ENCODE data around the gene PDCL3.

GRCh38 chr2:98656667-98657315, 48.4 kb downstream of the UNC50 start:
- RRBS = no CpG with 5 or more reads among the region's 5 CpGs

GRCh38 chr2:98732462-98732742, 1.5 kb upstream of the MGAT4A start:
- RRBS = no CpG with 5 or more reads among the region's 2 CpGs

- RRBS = no CpG with 5 or more reads among the region's 10 CpGs
Measured at GRCh38 chr2:98768204-98769223, 37.6 kb upstream of the MGAT4A start.

GRCh38 chr2:98805404-98805974, 74.6 kb upstream of the MGAT4A start:
- RRBS = no CpG with 5 or more reads among the region's 8 CpGs

DNA sequence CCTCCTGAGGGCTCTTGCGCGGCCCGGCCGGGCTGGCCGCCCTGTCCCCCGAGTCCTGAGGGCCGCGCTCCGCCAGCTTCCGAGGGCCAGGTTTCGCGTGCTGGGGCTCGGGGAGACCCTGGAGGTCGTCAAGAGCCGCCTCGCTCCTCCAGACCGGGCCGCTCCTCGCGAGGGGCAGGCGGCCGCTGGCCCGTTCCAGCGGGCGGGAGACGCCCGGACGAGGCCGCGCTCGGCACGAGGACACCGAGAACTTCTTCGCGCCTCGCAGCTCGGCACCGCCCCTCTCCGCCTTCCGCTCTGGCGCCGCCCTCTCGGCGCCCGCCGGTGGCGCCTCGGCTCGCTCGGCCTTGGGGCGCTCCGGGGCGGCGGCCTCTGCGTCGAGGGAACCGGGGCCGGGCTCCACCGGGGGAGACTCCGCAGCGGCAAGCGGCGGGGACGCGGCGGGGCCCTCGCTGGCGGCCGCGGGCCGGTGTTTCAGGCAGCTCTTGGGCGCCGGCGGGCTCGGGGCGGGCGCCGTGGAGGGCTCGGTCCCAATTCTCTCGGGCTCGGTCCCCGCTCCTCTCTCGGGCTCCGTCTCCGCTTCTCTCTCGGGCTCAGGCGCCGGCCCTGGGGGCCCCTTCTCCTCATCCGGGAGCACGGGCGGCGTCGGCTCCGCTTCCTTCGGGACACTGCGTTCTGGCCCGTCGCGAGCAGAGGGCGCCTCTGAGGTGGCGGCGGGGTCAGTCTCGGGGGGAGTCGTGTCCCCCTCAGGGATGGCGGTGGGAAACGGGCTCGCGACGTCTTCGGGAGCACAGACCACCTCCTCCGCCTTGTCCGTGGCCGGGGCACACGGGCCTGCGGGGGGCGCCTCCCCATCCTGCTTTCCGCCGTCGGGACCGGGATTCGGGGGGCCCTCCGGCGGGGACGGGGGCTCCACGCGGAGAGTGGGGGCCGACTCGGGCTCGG, 91.6 kb upstream of the MGAT4A start:
- RRBS = 20% methylated on average over 61 of the region's 129 CpGs

GRCh38 chr2:98828597-98829237, 97.8 kb upstream of the MGAT4A start:
- RRBS = no CpG with 5 or more reads among the region's 8 CpGs

DNA sequence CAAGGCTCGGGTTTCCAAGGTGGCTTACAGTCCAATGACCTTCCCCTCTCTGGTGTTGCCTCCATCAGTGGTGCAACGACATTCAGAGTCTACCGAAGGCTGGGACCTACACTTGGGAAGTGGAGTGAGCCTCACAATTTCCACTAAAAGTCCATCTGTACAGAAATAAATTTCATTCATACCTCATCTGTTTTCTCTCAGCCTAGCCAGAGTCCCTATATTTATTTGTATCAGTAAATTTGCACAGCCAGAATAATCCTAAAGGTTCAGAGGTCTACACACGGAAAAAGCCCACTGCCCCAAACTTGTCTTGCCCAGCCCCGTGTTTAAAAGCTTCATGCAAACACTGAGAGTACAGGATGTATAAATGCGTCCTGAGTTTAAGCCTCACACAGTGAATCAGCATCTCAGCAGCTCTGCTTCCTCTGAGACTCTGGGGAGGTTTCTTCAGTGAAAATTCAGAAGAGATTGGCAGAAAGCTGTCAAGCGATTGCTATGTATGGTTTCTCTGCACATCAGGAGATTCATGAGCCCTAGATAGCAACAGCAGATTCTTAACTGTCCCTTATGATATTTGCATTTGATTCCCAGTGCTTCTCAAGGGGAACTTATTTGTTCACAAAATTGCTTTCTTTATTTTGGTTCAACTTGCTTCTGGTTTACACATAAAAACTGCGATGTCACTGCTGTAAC, 27.2 kb downstream of the CRACDL start:
- RRBS = no CpG with 5 or more reads among the region's 8 CpGs

DNA sequence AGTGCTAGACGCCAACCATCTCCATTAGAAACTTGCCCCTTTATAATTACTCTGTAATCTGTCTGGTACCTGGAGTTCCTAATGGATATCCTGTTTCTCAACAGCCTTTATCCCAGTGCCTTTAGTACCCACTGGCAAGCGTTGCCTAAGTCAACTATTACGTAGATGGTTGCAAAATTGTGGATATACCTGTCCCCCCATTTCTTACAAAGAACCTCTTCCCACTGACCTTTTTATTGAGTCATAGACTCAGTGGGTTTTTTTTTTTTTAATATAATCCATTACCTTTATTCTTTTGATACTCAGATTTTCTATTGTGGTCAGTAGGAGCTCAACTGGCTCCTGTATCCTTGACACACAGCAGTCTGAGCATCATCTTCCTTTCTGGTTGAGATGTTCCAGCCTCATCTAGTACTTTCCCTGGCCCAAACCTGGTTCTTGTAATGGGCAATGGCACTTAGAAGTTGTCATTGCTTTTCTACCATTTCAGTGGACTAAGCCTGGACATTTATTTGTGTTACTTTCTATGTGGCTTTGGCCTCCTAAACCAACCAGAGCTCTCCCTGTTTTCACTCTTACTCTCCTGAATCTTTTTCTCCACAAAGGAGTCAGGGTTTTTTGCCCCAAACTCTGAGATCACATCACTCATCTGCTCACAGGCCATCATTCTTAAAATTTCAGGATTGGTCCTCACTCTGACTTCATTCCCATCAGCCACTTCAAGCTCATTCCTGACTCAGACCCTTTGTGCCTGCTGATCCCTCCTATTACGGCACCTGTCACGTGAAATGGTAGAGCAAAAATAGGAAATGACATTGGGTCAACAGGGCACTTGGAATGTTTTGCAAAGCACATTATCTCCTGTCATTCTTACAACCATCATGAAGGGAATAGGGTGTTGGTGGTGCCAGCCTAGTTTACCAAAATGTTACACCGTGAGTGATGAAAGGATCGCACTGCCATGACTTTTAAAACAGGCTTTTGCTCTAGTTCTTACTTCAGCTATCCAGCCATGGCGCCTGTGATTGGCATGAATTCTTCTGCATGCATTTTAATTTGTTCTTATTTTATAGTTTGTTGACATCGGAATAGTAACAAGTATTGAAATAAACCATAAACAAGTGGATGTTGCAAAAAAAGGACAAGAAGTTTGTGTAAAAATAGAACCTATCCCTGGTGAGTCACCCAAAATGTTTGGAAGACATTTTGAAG, 60.9 kb downstream of the EIF5B start:
- RRBS = no CpG with 5 or more reads among the region's 9 CpGs

GRCh38 chr2:99636745-99637162, 146.9 kb upstream of the REV1 start:
- RRBS = no CpG with 5 or more reads among the region's 8 CpGs

DNA sequence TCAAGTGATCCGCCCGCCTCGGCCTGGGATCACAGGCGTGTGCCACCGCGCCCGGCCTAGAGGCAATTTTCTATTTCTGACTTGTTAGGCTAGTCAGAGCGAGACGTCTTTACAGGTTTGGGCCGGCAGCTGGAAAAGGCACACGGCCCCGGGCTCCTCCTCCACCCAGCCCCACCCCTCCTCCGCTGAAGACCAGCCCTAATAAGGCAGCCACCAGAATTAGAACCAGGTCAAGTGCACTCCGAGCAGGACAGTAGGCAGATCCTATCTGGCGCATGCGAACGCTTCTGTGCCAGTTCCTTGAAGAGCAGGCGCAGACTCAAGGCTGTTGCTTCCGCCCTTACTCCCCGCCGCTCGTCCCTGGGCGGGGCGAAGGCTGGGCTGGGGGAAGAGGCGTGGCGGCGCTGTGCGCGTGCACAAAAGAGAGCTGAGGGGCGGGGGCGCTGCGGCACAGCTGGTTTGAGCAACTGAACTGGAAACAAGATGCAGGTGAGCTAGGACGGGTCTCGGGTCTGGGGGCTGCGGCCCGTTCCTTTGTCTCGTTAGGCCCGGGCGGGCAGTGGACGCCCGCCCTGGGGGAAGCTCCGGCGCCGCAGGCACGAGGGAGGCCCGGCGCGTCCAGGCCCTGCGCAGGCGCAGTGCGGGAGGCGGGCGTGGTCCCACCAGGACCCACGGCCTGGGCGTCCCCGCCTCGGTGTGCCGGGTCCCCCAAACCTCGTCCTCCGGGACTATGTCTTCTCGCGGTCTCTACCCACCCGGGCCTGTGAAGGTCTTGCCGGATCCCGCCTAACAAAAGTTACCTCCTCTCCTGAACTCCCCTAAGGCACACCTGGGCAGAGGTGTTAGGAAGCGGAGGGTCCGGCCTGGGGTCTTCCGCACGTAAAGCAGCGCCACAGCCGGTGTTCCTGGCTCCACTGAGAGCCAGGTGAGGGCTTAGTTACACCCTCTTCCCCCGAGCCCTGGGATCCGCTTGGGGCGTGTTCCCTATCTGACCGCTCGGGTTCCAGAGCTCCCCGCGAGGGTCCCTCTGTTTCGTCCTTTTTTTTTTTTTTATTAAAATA, at the start of gene PDCL3:
TSS of gene PDCL3 (plus strand) at position 409 of the 1,061 bp plus-strand sequence.
- RRBS = 2% methylated on average over 22 of the region's 79 CpGs

DNA sequence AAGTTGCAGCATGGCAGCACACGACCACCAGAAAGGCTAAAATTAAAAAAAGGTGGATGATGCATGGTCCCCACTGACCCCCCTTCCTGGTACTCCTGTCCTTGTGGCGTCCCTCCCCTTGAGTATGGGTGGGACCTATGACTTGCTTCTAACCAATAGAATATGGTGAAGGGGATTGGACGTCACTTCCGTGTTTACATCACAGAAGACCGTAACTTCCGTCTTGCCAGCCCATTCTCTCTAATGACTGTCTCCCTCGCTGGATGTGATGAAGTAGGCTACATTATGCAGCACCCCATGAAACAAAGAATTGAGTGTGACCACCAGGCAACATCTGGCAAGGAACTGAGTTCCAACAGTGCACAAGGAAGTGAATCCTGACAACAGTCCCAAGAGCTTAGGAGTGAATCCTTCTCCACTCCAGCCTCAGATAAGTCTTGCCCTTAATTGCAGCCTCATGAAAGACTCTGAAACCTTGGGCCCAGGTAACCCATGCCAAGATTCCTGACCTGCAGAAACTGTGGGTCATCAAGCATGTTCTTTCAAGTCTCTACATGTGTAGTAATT, 80.1 kb upstream of the NPAS2 start:
- RRBS = no CpG with 5 or more reads among the region's 7 CpGs

GRCh38 chr2:100832764-100833284, 12.9 kb downstream of the NPAS2 start:
- RRBS = no CpG with 5 or more reads among the region's 10 CpGs

DNA sequence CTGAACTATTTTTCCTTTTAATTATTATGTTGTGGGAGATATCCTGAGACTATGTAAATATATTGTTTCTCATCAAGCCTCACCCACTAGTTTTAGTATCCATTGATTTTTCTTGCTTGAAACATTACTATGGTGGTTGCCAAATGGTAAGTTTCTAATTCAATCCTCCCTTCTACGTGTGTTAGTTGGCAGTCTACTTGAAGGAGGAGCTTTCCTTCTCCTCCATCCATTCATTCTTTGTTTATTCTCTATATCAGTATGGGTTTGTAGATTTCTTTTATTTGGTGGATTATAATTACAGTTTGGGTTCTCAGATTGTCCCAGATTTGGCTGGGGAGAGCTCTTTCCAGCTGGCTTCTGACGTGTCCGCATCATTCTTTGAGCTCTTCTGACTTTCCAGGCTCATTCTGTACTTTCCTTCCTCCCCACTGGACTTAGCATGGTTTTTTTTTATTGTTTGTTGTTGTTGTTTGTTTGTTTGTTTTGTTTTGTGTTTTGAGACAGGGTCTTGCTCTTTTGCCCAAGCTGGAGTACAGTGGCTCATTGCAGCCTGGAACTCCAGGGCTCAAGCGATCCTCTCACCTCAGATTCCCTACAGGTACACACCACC, 40.6 kb downstream of the NPAS2 start:
- RRBS = no CpG with 5 or more reads among the region's 4 CpGs

- RRBS = no CpG with 5 or more reads among the region's 6 CpGs
Measured at GRCh38 chr2:100876512-100876940, 56.6 kb downstream of the NPAS2 start.

- RRBS = no CpG with 5 or more reads among the region's 19 CpGs
Measured at GRCh38 chr2:100877490-100878755, 58.0 kb downstream of the NPAS2 start.

DNA sequence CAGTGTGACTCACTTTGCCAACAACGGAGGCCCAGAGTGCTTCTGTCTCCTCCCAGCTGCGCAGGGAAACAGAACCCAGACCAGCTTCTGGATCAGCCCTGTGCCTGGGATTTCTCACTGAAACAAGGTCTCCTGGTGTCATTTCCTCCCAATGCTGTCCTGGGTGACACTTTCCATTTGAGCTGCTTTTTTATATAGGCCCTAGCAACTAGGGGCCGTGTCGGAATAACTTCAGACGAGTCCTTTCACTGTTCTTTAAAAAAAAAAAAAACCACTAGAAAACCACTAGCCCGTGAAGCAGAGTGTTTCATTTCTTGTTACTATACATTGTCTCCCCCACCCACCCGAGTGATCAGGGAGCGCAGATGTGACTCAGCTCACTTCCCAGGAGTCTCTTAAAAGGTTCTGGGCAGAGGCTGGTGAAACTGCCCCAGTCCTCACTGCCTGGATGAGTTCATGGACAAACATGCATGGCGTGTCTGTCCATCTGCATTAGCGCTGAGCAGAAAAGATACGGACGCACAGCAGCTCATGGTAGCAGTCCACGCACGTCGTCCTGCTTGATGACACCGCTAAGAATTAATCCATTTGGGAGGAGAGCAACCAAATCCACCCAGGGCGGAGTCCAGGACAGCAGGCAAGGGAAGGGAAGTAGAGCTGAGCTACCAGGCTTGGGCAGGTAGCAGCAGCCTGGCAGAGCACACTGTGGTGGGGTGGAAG, 25.1 kb upstream of the RPL31 start:
- RRBS = no CpG with 5 or more reads among the region's 17 CpGs

- RRBS = no CpG with 5 or more reads among the region's 27 CpGs
Measured at GRCh38 chr2:100995332-100996311, 6.5 kb upstream of the RPL31 start.

- RRBS = no CpG with 5 or more reads among the region's 5 CpGs
Measured at GRCh38 chr2:101006188-101007283, 4.4 kb downstream of the RPL31 start.

GRCh38 chr2:101021850-101022630, 20.0 kb downstream of the RPL31 start:
- RRBS = no CpG with 5 or more reads among the region's 21 CpGs

DNA sequence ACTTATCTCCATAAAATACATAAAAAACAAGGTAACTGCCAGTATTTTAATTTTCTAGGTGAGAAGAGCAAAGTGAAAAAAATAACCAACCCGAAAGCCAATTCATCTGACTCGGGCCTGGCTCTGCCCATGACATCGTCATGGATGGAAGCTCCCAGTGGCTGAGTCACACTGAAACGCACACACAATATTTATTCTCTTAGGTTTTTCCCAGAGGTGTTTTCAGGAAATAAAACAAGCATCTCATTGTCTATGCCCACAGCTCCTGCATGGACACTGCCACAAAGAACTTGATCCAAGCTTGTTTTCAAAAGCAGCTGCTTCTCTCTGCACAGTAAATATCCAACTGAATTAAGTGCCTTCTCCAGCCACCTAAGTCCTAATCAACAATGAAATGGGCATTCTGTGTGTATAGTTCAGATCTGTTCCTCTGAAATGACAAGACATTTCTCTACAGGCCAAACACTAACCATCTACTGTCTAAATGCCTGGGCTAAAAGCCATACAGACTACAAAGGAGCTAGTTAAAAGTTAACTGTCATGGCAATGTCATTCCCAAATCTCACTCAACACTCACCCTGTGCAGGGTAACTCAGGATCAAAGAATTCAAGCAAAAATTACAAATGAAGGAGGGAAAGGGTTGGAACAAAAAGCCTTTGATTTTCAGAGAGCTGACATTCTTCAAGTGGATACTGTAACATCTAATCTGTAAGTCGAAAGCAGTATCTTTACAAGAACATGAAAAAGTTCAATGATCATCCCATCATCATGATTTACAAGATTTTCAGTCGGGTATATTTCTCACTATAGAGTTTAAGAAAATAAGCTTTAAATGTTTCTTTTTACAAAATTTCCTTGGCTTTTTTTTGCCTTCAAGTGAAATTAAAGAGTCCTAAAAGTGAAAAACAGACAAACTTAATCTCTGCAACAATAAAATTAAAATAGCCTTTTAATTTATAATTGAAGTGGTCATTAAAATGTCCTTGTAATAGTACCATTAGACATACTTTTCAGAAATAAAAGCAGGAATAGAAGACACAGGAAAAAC, 63.1 kb downstream of the RPL31 start:
- RRBS = no CpG with 5 or more reads among the region's 6 CpGs